Bronchus fibroblast of lung (primary cell): ENCODE results near the gene SOX9.

DNA sequence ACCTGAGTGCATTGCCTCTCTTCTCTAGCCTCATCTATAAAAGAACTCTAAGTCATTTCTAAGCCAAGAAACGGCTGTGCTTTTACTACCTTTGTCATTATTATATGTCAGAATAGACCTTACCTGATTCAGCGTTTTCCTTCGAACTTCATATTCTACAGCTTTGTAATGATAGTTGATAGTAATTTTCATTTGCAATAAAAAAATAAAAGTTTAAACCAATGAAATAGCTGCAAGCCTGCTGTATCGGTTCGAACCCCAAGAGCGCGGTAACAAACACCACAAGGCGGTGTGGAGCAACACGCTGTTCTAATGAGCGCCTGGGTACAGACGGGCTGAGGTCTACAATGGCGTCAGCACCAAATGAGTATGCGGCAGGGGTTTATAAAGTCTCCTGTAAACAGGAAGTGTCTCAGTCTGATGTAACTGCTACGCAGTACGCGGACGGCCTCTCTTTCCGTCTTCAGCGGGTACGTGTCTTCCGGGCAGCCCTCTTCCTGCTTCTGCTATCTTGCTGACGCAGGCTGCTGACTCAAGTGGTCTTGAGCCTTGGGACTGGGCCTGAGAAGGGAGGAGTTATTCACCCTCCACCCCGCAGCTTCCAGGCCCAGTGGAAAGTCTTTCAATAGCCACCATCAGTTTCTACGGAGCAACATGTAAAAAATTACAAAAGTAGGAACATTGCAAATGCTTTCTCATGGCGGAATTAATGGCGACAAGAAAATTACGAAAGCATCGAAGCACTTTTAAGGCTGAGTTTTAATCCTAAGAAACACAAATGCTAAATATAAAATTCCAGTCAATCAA lies 40.6 kb upstream of the KCNJ2 start:
- RAMPAGE, long total RNA: no peak

- RAMPAGE, long total RNA: no peak
These were observed 15.4 kb downstream of the KCNJ2 start for GRCh38 chr17:70184799-70185117.

DNA sequence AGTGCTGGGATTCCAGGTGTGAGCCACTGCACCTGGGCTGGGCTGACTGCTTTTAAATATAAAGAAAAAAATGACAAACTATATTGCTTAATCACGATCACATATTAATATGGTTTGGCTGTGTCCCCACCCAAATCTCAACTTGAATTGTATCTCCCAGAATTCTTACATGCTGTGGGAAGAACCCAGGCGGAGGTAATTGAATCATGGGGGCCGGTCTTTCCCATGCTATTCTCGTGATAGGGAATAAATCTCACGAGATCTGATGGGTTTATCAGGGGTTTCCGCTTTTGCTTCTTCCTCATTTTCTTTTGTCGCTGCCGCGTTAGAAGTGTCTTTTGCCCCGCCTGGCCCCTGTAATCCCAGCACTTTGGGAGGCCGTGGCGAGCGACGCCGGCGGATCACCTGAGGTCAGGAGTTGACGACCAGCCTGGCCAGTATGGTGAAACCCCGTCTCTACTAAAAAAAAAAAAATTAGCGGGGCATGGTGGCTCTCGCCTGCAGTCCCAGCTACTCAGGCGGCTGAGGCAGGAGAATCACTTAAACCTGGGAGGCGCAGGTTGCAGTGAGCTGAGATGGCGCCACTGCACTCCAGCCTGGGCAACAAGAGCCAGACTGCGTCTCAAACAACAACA lies 220.0 kb downstream of the KCNJ2 start:
- RAMPAGE, long total RNA: no peak

DNA sequence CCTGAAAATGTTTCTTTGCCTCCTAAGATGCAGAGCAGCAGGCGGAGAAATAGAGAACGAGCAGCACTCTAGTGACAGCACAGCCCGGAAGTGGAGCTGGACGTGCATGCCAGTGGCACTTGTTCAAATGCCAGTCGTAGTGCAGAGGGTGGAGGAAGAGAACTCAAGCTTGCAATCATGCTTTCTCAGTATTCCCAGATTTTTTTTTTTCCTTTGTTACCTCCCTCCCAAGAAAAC lies 182.2 kb upstream of the SOX9 start:
- RAMPAGE, long total RNA: no peak

DNA sequence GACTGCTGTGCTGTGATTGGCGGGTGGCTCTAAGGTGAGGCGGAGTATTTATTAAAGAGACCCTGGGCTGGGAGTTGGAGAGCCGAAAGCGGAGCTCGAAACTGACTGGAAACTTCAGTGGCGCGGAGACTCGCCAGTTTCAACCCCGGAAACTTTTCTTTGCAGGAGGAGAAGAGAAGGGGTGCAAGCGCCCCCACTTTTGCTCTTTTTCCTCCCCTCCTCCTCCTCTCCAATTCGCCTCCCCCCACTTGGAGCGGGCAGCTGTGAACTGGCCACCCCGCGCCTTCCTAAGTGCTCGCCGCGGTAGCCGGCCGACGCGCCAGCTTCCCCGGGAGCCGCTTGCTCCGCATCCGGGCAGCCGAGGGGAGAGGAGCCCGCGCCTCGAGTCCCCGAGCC lies at the start of gene SOX9:
TSS of gene SOX9 (plus strand) at position 77 of the 396 bp plus-strand sequence.
- RAMPAGE, long total RNA: start-site peak on the plus strand centred at position 85 of the sequence, 40 bp wide, 40 and 33 reads in 2 replicates

DNA sequence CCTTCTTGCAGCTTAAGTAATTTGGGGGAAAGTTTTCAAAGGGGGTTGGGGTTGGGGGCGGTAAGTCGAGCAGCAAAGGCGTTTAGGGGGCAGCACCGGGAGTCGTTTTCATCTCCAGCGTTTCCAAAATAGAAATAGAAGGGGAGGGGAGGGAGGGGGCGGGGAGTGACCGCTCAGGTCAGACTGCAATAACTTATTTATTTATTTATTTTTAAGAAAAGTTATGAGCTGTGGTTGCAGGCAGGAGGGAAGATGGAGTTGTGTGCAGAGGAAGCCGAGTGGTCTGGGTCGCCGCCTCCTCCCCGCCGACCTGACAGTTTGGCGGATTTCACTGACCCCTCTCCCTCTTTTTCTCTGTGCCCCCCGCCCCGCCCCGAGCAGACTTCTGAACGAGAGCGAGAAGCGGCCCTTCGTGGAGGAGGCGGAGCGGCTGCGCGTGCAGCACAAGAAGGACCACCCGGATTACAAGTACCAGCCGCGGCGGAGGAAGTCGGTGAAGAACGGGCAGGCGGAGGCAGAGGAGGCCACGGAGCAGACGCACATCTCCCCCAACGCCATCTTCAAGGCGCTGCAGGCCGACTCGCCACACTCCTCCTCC lies 1.6 kb downstream of the SOX9 start:
- RAMPAGE, long total RNA: no peak

DNA sequence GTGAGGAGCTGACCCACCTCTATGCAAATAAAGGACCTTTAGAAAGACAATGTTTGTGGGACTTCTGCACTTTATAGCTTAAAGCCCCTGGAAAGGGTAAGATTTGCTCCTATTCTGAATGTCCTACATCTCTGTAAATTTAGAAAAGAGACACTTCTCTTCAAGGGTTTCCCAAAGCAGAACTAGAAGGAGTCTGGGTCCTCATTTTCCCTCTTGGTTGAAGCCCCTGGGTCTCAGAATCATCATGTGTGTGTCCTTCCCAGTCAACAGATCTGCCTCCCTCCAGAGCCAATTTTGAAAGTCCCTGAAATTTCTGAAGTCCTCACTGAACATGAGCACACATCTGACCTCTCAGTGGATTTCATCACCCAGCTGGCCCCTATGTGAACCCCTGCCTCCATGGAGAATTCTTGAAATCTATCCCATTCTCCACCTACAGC lies 14.6 kb downstream of the SOX9 start:
- RAMPAGE, long total RNA: no peak

DNA sequence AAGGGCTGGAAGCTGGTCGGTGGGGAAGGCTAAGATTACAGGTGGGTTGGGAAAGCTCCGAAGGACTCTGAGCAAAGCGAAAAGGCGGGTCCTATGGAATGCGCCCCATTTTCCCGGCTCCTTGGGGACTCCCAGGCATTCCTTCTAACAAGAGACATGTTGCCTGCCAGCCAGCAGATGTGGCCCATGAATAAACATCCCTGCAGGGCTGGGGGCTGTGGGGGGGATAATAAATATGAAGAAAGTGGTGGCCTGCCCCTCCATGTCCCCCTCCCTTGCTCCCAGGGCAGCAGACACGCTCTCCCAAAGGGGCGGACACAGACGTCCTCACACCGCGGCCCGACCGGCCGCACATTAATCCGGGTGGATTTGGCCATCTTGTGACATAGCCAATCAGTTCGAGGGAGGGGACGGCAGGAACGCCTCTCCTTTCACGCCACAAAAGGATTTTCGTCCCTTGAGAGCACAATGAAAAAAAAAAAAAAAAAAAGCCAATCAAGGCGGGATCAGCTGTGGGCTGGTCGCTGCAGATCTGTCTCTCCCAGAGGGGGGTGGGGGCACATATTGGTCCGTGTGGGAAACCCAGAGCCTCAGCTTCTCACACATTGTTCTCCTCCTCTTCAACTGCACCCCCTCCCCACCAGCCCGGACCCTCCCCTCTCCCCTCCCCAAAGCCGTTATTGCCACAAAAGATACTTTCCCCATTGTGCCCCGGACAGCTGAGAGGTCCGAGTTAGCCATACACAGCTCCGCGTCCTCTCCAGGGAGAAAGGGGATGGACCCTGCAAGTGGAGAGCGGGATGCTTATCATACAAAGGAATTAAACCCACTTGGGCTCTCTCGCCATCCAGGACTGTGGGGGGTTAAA lies 98.7 kb downstream of the SOX9 start:
- RAMPAGE, long total RNA: no peak

DNA sequence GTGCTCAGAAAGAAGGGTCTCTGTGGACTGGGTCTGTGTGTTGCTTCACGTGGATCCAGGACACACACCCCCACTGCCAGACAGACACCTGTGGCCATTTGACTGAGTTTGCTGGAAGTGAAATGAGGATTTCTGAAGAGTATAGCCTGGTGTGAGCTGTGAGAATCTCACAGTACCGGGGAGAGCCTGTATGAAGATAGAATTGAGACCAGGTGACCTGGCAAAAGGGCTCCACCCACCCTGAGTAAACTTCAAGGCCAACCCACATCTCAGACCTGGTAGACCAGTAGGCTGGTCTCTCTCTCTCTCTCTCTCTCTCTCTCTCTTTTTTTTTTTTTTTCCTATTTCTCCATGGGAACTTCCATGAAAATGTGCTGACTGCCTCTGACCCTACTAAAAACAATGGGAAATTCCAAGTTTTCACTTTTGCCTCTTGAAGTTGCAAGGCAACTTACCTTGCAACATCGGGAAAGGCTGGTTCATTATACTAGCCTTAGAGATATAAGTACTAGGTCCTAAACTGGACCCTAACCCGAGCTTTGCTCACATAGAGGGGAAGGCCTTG lies 354.3 kb downstream of the SOX9 start:
- RAMPAGE, long total RNA: no peak

- RAMPAGE, long total RNA: no peak
These were observed 355.5 kb downstream of the SOX9 start for GRCh38 chr17:72476023-72477080.

GRCh38 chr17:72477081-72478132 lies 356.6 kb downstream of the SOX9 start:
- RAMPAGE, long total RNA: no peak

DNA sequence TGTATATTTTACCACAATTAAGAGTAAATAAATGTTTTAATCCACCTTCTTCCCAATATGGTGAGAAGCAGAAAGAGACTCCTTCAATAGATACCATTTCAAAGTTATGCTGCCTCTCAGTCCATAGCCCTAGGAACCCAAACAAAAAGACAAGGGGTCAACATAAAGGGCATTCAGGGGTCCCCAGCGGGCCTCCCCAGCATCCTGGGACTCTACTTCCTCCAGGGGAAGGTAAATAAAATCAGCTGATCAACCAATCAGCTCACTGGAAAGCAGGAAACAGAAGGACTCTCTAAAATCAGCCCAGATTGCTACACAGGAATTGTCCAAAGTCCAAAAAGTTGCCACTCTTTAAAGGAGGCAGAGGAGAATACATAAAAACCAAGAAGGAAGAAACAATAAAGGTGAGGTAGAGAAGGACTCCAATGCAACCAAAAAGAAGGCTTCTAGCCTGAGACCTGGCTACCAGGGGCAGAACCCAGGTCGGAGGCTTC lies 404.4 kb downstream of the SOX9 start:
- RAMPAGE, long total RNA: no peak

DNA sequence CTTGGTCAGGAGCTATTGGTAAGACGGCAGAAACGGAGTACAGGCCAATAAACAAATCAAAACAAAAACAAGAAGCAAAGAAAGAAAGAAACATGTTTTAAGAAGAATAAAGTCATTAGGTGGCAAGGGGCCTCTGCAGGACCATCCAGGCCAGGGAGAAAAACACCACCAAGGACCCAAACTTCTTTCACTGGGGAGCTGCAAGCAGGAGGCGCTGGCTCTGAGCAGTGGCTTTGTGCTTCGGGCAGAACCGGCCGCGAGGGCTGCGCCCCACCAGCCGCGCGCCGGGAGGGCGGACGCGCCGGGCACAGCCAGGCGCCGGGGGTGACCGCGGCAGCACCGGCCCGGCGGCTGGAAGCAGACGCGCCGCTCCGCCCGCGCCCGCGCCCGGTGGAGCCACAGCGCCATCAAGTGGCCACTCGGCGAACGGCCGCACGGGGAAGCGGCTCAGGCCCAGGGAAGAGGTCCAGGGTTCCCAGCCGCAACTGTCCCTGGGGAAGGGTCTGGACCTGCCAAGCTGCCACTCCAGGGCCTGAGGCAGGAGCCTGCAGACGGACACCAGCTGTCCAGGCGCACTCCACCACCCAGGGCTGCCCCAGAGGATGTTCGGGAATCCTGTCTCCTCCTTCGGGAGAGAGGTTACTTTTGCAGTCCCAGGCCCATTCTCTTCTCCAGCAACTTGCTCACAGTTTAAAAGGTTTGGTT lies 419.4 kb downstream of the SOX9 start:
- RAMPAGE, long total RNA: no peak

GRCh38 chr17:72571432-72572416 lies 450.9 kb downstream of the SOX9 start:
- RAMPAGE, long total RNA: no peak

DNA sequence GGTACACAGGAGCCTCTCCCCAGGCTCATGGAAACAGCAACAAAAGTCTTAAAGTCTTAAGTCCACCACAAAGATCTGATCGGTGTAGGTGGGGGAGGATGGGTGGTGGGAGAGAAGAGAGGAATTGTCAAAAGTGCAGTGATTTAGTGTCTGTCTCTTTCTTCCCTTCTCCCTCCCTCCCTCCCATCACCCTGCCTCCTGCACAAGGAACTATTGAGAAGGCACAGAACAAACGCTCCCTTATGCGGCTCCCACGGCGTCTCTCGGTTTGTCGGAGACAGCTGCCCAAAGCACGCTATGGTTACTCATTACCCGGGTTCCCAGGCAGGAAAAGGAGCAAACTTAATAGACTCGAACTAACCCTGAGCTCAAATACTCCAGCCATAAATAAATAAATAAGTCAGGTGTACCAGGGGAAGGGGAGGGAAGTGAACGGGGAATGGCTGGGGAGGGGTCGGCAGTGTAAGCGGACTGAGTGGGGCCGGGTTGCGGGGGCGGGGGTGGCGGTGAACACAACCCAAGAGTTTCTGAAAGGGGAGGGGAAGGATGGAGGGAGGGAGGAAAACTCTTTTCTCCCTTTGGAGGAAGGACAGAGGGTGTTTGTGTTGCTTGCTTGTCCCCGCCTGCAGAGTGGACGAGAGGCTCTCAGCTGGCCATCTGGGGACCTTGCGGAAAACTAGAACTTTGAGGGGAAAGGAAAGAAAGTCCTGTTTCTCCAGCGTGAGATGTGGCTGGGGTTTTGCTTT lies 477.3 kb downstream of the SLC39A11 start:
- RAMPAGE, long total RNA: no peak

DNA sequence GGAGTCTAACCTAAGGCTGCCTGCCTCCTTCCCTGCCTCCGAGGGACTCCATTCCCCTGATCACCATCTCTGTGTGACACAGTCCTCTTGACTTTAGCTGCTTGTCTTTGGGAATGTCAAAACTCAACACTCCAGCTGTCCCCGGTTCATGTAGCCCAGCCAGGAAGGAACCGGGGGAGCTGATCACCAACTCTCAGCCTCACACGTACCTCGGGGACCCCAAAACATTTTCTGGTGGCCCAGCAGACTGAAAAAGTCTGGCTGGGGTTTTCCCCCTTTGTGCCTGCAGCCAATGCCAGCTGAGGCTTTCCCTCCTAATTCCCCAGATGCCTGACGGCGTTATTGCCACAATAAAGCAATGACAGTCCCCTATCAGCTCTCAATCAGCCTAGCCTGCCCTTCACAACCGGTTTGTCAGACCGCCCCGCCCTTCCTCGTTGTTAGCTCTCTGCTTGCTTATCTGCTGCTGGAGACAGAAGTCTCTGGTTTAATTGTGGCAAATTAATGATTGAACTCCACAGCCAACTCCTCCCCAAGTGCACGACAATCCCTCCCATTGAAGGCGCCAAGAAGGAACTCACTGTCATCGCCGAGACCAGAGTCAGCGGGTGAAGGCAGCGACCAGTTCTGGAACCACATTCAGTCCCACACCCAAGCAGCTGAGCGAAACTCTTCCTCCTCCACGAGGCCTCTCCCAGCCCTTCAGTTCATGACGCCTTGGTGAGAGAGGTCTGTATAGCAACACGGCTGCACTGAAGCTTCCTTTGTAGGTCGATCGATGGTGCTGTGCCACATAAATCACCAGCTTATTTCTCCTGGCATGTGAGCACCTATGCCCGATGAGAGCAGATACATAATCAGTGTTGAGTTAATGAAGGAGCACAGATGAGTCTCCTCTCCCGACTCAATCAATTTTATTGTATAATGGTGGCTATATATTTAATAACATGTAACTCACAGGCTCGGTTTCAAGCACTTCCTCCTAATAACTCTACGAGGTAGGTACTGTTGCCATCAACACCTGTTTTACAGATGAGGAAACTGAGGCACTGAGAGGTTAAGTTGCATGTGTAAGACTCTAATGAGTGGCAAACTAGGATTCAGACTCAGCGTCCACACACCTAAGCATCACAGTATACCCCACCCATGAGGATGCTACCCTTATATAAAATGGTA lies 474.4 kb downstream of the SLC39A11 start:
- RAMPAGE, long total RNA: no peak

GRCh38 chr17:72634470-72634904 lies 458.0 kb downstream of the SLC39A11 start:
- RAMPAGE, long total RNA: no peak

GRCh38 chr17:72661249-72661664 lies 431.2 kb downstream of the SLC39A11 start:
- RAMPAGE, long total RNA: no peak

DNA sequence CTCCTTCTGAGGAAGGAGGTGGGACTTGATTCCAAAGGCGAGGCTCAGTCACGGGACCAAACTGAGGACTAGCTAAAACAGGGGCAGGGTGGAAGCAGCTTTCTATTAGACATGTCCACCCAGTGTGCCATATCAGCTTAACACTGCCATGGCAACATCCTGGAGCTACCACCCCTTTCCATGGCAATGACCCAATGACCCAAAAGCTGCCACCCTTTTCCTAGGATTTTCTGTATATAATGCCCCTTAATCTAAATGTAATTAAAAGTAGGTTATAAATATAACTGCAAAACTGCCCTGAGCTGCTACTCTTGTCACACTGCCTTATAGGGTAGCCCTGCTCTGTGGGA lies 216.8 kb downstream of the SLC39A11 start:
- RAMPAGE, long total RNA: no peak

GRCh38 chr17:72931519-72932030 lies 160.9 kb downstream of the SLC39A11 start:
- RAMPAGE, long total RNA: no peak